Mesenchymal stem cell of Wharton's jelly (primary cell): Measurements from ENCODE around the genes SLK and GSTO2.

DNA sequence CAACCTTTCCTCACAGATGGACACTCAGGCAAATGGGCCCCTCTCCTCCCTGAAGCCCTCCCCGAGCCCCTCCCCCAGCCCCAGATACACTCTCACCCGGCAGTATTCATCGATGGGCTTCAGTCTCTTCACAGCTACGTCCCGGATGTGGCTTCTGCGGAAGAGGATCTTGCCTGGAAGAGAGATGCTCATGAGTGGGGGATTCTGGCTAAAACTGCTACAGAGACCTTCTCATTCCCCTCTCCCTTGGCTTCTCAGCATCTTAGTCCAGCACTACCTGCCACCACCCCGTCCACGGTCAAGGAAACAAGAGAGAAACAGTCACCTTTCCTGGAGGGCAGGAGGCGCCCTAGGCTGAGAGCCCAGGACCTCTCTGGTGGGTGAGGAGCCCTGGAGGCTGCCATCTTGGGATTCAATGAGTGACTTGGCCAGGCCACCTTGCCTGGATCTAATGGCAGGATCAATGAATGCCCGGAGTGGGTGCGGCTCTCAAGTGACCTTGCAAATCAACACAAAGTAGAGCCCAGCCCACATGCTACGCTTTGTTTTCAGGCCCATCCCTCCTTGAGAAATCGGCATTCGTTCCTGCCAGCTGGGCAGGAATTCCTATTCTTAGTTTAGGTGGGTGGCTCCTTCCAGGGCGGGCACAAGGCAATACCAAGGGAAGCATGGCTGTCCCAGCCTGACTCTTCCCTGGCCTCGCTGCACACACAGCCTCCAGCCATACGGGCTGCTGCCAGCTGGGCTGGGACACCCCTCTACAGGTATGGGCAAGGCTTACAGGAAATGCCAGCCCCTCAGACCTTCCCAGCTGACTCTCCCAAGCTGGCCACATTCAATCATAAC is 119.5 kb downstream of the SH3PXD2A start:
- CAGE, long polyA plus RNA: no peak

GRCh38 chr10:103814536-103814955 is 40.8 kb downstream of the SH3PXD2A start:
- CAGE, long polyA plus RNA: no peak

- CAGE, long polyA plus RNA: no peak
Measured at GRCh38 chr10:103845542-103846334, 9.6 kb downstream of the SH3PXD2A start.

DNA sequence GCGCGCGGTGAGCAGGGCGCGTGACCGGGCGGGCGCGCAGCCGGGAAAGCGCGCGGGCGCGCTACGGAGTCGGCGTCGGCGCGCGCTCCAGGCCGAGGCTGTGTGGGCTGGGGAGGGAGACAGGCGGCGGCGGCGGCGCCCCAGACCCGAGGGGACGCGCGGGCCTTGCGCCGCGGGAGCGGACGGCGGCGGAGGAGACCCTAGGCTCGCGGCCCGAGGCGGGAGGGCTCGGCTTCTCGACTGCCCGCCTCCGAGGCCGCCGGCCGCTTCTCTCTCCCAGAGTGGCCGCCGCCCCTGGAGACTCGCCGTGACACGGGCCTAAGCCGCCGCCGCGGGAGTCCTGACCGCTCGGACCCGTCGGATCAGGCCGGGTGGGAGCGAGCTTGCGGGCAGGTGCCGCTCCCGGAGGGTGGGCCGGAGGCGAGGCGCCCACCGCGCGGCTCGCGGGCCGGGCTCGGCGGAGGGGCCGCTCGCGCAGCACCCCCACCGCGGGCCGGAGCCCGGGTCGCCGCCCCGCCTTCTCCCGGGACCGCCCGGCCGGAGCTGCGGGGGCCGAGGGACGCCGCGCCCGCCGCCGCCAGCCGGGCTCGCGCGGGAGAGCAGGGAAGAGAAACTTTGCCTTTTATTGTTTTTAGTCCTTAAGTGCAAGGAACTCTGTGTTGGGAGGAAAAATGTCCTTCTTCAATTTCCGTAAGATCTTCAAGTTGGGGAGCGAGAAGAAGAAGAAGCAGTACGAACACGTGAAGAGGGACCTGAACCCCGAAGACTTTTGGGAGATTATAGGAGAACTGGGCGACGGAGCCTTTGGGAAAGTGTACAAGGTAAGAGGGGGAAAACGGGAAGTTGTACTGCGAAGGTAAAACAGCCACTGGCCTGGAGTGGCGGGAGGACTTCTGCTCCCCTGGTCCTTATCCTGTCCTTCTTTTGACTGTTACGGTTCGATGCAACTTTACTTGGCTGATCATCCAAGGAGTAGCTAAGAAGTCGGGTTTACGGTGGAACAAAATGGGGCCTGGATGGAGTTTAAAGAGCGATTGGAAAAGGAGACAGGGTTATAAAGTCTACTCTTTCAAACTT is at the start of gene SLK:
Gene SLK, plus strand, starts transcription at position 66 of the 1,077 bp plus-strand sequence.
- CAGE, long polyA plus RNA: no peak

DNA sequence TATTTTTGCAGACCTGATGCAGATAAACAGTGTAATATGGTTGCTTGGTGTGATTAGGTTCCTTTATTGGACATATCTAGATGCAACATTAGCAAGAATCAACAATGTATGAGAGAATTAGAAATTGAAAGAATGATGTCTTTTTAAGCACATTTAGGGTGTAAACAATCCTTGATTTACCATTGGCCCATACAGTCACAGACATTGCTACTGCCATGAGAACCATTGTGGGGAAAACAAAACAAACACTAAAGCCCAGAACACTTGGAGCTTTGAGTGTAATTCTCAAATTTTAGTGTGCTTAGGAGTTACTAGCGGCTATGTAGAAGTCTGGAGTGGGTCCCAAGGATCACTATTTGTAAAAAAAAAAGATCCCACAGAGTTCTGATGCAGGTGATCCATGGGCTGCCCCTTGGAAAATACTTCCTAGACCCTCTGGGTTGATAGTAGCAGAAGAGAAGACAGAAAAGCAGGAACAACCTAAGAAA is 36.8 kb downstream of the SLK start:
- CAGE, long polyA plus RNA: no peak

DNA sequence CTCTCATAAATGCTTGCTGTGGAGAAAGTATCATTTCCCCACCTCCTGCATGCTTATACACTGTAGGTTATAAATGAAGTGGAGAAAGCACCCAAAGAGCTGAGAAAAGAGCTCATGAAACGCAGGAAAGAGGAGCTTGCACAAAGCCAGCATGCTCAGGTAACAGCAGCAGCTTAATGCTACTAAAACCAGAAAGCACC is 43.7 kb downstream of the SLK start:
- CAGE, long polyA plus RNA: no peak

GRCh38 chr10:104019528-104020033 is 52.6 kb downstream of the SLK start:
- CAGE, long polyA plus RNA: no peak

- CAGE, long polyA plus RNA: no peak
Measured at GRCh38 chr10:104021496-104022247, 54.7 kb downstream of the SLK start.

- CAGE, long polyA plus RNA: no peak
Measured at GRCh38 chr10:104268330-104269614, at the start of gene GSTO2. GSTO2 (plus strand) TSS chr10:104269184.

- CAGE, long polyA plus RNA: no peak
Measured at GRCh38 chr10:104274627-104275841, 6.0 kb downstream of the GSTO2 start.

DNA sequence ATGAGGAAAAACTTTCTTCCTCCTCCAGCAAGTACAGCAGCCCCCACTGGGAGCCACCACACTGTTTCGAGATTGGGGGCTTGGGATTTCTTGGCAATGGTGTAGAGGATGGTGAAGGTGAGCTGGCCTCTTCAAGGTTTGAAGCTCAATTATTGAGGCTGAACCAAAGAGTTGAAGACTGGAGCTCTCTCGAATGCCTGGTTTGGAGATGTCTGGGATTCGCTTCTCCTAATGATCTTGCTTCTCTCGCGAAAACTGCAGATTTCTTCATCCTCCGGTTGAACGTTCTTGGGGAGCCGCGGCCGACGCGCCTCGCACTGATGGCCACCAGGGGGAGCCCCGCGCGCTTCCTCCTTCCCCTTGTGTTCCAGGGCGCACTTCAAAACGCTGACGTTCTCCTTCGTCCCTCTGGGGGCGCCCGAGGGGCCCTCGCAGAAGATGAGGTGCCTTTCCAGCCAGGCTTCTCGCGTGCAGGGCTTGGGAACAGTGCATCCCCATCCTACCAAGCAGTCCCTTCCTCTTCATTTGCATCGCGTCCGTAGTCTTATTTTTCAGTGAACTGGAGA is 22.3 kb downstream of the GSTO2 start:
- CAGE, long polyA plus RNA: no peak

DNA sequence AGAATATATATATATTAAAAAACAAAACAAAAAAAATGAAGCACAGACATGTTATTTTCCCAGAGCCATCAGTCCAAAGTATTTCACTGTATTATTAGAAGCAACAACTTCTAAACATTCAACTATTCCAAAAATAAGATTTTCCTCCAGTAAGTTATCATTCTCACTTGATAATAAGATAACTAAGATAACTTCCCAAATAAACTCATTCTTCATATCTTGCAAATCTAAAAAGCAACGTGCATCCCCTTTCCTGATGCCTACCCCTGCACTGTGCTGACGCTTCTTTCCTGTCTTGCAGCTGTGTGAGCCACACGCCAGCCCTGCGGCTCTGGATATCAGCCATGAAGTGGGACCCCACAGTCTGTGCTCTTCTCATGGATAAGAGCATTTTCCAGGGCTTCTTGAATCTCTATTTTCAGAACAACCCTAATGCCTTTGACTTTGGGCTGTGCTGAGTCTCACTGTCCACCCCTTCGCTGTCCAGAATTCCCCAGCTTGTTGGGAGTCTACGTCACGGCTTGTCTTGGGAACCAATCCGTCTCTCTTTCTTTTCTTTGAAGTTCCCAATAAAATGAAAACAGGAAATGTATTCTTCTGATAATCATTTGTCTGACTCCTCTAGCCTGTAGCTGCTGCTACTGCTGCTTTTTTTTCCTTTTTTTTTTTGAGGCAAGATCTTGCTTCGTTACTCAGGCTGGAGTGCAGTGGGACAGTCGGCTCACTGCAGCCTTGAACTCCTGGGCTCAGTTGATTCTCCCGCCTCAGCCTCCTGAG is 30.0 kb downstream of the GSTO2 start:
- CAGE, long polyA plus RNA: no peak

GRCh38 chr10:104313184-104313605 is 25.1 kb downstream of the ITPRIP start:
- CAGE, long polyA plus RNA: no peak

DNA sequence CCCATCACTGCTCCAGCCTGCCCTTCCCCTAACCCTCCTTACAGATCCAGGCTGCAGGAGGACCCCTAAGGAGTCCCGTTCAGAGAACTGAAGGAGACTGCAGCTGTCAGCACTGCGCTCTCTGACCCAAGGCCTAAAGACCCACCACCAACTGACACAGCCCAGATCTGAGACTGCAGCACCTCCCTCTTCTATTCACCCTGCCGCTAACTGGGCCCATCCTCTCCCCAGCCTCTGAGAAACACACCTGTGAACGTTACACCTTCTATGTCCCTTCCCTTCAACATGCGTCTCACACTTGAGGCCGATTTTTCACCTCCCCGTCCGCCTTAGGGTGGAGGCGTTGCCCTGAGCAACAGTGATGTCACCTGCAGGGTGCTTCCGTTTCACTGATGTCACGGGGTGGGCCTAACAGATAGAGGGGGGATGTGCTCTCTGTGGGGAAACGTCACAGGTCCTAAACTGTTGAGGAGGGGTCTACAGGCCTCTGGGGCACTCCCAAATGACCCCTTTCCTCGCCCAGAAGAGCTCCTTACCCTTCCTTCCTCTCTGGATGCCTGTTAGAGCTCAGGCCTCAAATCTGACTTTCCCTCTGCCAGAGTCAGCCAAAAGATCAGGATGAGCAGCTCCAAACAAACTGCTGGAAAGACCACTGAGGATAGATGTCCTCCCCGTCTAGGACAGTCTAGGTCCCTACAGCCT is 5.0 kb downstream of the ITPRIP start:
- CAGE, long polyA plus RNA: no peak

GRCh38 chr10:104335307-104336012 is 2.8 kb downstream of the ITPRIP start:
- CAGE, long polyA plus RNA: no peak

DNA sequence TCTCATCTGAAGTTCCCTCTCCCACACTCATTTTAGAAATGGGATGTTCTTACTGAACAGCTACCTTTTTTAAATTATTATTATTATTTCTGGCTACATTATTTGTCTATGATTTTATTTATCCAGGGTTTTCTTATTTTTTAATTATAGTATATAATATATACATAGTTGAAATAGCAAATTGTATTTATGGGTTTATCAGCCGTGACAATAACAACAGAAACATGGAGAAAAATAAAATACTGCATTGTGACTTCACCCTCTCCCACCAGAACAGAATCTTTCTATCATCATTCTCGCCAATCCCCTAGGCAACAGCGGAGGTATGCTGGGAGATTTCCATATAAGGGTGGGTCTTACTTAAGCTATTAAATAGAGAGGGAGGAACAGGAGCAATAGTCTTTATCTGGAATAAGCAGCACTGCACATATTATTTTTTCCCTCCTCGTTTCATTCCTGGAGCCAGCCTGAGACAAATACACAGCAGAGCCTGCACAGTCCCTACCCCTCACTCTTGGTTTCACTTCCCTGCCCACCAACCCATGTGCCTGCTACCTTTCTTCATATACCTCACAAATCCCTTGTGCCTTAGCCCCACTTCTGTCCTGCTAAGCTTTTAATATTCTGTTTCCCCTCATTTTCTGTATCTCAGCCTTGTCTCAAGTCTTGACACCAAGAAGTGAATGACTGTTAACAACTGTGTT is 1214.9 kb downstream of the XPNPEP1 start:
- CAGE, long polyA plus RNA: no peak

GRCh38 chr10:109935037-109935748 is 11.9 kb upstream of the XPNPEP1 start:
- CAGE, long polyA plus RNA: no peak

GRCh38 chr10:109961479-109962219 is 38.3 kb upstream of the XPNPEP1 start:
- CAGE, long polyA plus RNA: no peak

DNA sequence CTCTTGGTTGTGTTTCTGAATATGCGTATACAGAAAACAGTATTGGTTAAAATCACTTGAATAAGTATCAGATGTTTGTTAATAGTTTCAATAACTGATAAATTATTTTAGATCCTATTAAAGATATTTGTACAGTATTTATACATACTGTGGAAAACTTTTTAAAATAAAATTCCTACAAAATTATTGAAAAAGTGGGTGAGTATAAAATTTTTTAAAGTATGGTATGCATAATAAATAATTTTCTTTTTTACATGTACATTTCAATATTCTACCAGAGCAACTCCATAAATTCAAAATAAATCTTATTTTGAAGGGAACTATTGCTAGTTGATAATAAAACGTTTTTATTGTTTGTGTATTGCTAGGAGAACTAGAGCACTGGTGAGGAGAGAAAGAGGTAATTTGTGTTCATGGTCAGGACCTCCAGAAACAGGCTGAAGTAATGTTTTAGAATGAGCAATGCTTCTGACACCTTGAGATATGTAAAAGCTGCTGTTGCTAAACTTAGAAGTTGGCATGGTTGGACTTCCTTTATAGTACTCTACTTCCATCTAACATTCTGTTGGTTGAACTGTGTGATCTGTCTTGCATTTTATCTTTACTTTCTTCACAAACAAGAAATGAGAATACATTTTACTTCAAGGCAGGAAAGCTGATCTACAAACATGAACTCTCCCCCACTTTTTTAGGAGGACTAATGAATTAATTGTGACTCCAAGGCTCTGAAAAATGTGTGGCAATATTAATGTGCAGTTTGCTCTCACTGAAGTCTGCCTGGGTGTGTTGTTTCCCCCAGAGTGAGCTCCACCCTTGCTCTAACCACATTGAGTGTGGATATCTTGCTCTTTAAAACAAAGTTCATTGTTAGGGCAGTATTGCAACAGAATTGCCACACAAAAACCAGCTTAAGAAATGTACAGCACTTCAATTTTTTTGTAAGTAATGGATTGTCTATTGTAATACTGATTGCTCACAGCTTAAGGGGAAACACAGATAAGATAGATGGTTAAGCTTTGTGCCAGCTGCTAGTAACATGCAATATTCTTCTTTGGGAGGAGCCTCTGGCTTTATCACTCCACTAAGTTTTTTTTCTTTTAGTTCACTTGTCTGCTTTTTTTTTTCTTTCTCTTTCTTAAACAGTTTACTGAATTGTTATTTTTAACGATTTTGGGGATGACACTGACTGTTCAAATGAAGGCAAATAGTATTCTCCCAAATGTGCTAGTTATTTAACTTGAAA is 68.8 kb downstream of the ADD3 start:
- CAGE, long polyA plus RNA: no peak

DNA sequence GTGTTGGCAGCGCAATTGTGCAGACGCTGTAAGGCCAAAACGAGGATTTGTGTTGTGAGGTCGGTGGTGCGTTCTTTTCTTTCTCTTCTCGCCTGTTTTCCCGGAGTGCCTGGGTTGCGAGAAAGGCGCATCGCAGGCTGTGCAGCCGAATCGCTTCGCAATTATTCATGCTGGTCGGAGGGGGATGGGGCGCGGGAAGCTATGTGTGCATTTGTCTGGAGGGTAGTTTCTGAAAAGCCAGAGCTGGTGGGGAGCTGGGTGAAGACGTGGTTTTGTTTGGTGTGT is 2.0 kb downstream of the MXI1 start:
- CAGE, long polyA plus RNA: no peak